Umbilical cord (tissue), 2 donors: ENCODE data around the gene JAK2.

DNA sequence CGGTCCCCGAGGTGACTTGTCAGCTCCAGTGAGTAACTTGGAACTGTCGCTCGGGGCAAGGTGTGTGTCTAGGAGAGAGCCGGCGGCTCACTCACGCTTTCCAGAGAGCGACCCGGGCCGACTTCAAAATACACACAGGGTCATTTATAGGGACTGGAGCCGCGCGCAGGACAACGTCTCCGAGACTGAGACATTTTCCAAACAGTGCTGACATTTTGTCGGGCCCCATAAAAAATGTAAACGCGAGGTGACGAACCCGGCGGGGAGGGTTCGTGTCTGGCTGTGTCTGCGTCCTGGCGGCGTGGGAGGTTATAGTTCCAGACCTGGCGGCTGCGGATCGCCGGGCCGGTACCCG lies 1.4 kb downstream of the GLIS3 start:
- RAMPAGE, long total RNA = no peak

DNA sequence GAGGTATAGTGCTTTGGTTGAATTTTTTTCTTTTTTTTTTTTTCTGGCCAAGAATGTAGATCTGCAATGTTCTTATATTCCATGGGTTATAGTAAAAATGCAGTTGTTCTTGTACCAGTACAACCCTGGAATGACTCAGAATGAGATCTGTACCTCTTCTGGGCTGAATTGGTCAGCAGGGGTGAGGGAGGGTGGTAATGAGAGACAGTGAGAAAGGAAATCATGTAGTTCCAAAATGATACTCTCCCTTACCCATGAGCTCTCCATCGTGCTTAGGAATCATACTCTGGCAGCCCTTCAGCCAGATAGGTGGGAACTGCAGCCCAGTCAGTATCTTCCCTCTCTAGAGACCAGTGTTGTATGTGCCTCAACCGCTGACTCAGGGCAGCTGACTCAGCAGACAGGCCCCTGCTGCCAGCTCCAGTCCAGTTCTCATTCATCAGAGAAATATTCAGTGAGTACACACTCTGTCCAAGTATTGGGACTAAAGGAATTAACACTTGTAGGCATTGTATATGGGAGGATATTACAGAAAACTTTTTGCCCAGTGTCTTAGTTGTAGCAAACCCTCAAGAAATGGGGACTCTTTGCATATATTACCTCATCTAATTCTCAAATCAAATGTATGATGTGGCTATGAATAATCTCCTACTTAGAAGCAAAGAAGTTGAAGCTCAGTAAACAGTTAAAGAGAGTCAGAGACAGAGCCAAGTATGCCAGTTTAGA lies 2.3 kb upstream of the GLIS3 start:
- RAMPAGE, long total RNA = no peak

GRCh38 chr9:4491061-4492081 lies 1.1 kb downstream of the SLC1A1 start:
- RAMPAGE, long total RNA = no peak

DNA sequence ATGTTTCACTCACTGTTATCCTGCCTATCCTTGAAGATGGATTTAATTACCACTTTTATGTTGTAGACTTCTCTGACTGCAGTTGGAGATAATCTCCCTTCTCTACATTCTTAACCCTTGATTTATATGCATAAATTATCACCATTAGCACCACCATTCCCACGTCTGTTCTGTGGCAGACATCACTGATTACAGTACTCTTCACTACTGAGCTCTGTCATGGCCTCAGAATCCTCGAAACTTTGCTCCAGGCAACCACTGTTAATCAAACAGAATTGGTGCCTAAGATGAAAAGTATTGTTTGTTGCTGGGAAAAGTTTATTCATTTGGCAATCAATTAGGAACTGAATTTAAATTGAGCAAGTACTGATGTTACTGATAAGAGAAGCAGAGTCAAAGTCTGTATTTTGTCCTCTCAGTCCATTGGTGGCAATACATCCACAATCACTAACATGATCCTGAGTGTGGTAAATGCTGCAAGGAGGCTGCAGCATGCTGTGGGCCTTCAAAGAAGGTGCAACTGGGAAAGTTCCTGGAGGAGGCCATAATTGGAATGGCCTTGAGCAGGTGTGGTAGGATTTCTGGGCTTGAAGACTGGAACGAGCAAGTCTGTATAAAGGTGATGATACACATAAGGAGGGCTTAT lies 12.9 kb downstream of the SLC1A1 start:
- RAMPAGE, long total RNA = no peak

DNA sequence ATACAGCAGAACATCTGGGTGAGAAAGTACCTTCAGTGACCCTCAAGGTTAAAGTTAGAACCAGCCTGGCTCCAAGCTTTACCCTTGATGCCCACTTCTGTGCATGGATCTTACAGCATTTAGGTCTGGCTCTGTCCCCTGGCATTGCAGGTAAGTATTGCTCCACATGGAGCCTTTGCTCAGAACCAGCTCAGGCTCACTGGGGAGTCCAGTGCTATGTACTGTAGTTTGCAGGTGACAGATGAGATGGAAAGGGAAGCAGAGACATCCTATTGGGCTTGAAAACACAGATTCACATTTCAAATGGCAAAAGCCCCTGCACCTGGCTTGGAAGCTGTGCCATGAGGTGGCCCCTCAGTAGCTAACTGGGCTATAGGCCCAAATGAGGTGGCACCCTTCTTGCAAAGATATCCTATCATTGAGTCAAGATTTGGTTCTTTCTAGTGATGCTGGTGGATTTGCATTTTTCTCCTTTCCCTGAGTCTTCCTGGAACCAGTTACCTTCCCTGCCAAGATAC lies 78.1 kb upstream of the PLPP6 start:
- RAMPAGE, long total RNA = no peak

- RAMPAGE, long total RNA = no peak
Observed at GRCh38 chr9:4614447-4615131, 47.5 kb upstream of the PLPP6 start.

DNA sequence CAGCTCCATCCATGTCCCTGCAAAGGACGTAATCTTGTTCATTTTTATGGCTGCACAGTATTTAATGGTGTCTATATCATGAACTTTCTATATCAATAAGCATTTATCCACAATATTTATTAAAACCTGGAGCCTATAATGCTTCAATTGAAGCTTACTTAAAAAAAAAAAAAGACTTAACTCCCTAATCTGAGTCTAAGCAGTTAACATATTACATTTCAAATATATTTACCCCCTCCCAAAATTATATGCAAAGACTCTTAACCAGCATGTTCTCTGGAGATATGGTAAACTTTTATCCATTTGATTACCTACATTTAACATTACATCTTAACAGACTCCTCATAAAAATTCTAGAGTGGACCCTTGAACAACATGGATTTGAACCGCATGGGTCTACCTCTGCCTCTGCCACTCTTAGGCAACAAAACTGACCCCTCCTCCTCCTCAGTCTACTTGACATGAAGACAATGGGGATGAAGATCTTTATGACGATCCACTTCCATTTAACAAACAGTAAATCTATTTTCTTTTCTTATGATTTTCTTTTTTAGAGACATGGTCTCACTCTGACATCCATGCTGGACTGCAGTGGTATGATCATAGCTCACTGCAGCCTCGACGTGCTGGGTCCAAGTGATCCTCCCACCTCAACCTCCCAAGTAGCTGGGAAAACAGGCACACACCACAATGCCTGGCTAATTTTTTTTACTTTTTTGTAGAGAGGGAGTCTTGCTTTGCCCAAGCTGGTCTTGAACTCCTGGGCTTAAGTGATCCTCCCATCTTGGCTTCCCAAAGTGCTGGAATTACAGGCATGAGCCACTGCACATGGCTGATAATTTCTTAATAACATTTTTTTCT lies 9.4 kb downstream of the AK3 start:
- RAMPAGE, long total RNA = no peak

DNA sequence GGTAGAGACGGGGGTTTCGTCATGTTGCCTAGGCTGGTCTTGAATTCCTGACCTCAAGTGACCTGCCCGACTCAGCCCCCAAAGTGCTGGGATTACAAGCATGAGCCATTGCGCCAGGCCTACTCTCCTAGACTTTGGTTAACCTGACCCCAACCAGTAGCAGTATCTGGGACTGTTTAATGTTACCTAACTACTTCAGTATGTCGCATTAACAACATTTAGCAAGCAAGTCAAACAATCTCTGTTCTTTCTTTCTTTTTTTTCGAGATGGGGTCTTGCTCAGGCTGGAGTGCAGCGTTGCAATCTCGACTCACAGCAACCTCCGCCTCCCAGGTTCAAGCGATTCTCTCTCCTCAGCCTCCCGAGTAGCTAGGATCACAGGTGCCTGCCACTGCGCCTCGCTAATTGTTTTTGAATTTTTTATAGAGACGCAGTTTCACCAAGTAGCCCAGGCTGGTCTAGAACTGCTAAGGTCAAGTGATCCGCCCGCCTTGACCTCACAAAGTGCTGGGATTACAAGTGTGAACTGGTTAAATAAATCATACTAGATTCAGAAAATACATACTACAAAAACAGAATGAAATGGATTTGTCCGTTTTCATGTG lies 1.9 kb downstream of the AK3 start:
- RAMPAGE, long total RNA = no peak

GRCh38 chr9:4793671-4793980 lies 882 bp downstream of the RCL1 start:
- RAMPAGE, long total RNA = no peak

GRCh38 chr9:4804391-4805032 lies 11.8 kb downstream of the RCL1 start:
- RAMPAGE, long total RNA = no peak

DNA sequence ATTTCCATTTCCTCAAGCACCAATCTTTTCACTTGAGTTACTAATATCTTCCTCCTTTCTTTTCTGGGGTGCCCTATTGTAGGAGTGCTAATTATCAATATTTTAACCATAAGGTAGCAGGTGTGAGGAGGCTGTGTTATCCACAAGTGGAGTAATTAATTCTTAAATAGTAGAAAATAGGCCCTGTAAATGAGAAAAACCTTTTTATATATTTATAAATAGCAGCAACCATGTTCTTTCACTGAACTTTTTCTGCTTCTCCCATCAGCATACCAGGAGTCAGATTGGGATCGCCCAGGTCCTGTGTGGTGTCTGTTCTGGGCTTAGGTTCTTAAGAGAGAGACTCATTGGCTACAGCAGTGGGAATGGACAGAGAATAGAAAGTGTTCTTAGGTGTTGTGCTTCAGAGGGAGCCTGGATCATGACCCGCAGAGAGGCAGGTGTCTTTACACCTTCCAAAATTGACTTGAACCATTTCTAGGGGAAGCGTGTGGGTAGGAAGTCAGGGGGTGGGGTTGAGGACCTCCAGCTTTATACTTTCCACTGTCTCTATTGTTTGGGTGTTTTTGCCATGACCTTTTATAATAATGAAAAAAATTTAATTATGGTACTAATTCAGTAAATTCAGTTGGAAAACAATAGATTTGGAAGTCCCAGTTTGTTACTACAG lies 47.9 kb downstream of the RCL1 start:
- RAMPAGE, long total RNA = no peak

DNA sequence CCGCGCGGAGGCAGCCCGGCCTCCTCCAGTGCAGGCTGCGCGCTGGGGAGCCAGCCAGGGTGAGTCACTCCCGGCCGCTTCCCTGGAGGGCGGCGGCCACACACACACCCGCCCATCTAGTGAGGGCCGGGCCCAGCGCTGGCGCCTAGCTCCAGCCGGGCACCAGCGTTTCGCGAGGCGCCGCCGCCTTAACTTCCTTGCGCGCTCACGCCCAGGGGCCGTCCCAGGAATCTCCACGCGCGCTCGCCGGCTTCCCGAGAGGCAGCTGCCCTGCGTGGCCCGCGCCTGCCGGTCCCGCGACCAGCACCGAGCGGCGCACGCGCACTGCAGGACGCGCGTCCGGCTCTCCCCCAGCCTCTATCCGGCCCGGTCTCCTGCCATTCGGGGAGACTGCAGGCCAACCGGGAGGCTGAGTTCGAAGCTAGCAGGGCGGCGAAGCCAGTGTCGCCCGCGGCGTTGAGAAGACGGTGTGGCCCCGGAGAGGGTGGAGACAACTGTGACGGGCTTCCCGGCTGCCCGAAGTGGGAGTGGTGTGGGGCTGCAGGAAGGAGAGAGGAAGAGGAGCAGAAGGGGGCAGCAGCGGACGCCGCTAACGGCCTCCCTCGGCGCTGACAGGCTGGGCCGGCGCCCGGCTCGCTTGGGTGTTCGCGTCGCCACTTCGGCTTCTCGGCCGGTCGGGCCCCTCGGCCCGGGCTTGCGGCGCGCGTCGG lies at the start of gene JAK2:
TSS of gene JAK2 (plus strand) at position 566 of the 710 bp plus-strand sequence.
- RAMPAGE, long total RNA = no peak

GRCh38 chr9:4985417-4986233 lies 553 bp downstream of the JAK2 start:
- RAMPAGE, long total RNA = no peak

GRCh38 chr9:5090554-5091035 lies 94.8 kb downstream of the INSL6 start:
- RAMPAGE, long total RNA = no peak

DNA sequence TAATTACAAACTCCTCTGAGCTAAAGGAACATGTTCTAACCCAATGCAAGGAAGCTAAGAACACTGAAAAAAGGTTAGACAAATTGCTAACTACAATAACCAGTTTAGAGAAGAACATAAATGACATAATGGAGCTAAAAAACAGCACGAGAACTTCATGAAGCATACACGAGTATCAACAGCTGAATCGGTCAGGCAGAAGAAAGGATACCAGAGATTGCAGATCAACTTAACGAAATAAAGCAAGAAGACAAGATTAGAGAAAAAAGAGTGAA lies 51.6 kb downstream of the INSL6 start:
- RAMPAGE, long total RNA = no peak

DNA sequence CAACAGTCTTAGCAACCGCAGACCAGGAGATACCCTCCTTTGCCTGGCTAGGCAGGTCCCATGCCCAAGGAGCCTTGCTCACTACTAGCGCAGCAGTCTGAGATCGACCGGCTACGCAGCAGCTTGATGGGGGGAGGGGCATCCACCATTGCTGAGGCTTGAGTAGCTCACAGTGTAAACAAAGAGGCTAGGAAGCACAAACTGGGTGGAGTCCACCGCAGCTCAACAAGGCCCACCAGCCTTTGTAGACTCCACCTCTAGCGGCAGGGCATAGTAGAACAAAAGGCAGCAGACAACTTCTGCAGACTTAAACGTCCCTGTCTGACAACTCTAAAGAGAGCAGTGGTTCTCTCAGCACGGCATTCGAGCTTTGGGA lies 12.5 kb downstream of the RLN1 start:
- RAMPAGE, long total RNA = no peak

DNA sequence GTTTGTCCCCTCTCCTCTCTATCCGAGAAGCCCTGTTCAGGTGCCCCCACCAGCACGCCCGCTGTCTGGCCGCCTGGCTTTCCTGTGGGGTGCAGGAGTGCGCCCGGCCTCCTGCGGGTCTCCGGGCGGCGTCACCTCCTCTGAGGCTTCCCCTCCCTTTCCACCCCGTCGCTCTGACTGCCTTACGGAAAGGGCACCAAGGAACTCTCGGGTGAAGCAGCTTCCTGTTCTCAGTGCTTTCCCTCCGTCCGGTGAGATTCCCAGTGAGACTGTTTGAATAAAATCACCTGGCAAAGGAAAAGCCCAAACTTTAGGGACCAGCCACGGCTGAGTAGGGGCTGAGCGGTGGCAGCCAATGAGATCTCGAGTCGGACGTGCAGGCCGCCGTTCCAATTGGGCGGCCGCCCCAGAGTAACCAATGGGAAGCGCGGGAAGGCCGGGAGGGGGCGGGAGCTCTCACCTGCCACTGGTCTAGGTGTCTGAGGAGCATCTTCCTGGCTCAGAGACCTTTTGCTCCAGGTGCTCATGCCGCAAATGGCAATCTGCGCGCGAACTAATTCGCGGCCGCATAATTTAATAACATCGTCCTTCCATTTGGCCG lies 500 bp downstream of the RLN1 start:
- RAMPAGE, long total RNA = no peak

DNA sequence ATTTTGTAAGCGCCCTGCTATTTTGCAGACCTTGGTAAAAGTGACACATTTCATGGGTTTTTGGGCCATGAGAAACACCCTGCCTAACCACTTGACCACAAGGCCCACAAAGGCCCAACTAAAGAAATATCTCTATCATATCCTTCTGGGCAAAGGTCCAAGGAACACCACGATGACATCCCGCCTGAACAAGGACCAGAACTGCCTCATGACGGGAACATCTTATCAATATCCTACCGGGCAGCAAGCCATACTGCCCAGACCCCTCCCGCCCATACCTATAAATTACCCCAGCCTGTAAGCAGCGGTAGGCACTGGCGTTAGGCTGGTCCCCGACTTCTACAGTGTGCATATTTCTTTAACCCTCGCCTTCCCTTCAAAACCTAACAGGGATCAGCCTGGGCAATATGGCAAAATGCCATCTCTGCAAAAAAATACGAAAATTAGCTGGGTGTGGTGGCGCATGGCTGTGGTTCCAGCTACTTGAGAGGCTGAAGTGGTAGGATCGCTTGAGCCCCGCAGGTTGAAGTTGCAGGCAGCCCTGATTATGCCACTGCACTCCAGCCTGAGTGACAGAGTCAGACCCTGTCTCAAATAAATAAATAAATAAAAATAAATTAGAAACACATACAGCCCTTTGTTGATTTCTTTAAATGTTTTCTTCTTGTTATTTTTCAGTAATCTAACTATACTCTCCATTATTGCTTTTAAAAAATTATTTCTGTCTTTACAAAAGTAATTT lies 9.5 kb upstream of the PDCD1LG2 start:
- RAMPAGE, long total RNA = no peak

GRCh38 chr9:5627702-5628483 lies 1.0 kb upstream of the RIC1 start:
- RAMPAGE, long total RNA = no peak

DNA sequence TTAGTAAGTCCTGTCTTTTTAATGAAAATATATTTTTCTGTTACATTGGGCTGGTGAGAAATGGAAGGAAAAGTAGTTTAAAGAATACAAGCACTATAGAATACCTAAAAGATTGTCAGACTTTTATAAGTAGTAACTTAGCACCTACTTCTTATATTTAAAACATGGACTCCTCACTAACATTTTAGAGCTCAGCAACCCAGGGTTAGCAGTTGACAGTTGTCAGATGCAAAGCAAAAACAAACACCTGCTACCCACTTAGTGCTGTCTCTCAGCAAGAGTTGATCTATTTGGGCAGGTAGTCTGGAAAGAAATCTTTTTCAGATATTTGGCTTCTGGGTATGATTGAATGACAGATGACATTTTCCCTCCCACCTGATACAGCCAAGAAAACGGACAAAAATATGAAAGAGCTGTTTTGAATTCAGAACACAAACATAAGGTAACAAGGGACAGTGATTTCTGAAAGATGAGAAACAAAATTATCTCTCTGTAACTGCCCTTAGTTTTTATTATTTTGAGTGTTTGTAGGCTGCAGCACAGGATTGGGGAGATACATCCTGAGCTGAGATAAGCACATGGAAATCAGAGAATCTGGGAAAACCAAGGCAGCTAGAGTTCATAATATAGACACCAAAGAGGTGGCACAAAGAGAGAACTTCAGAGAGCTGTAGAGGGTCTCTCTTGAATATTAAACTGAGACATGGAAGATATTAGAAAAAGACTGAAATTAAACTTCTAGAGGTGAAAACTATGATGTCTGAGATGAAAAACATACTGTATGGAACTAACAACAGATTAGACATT lies 96.8 kb downstream of the ERMP1 start:
- RAMPAGE, long total RNA = no peak